Right common carotid artery plus branches (tissue), 1 donor: ENCODE measurements around a stretch of chr1.

DNA sequence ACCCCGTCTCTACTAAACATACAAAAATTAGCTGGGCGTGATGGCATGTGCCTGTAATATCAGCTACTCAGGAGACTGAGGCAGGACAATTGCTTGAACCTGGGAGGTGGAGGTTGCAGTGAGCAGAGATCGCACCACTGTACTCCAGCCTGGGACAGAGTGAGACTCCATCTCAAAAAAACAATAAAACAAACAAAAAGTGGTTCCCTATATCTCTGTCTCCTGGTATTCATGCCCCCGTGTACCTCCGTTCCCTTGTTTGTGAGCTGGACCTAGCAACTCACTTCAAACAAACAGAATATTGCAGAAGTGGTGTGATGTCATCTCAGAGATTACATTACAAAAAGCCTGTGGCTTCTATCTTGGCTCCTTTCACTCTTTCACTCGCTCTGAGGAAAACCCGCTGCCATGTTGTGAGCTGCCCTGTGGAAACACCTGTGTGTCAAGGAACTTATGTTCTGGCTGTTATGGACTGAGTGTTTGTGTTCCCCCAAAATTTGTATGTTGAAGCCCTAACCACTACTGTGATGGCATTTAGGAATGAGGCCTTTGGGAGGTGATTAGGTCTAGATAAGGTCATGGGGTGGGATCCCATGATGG is 7.2 kb upstream of the HYI start:
- PRO-cap: no peak

DNA sequence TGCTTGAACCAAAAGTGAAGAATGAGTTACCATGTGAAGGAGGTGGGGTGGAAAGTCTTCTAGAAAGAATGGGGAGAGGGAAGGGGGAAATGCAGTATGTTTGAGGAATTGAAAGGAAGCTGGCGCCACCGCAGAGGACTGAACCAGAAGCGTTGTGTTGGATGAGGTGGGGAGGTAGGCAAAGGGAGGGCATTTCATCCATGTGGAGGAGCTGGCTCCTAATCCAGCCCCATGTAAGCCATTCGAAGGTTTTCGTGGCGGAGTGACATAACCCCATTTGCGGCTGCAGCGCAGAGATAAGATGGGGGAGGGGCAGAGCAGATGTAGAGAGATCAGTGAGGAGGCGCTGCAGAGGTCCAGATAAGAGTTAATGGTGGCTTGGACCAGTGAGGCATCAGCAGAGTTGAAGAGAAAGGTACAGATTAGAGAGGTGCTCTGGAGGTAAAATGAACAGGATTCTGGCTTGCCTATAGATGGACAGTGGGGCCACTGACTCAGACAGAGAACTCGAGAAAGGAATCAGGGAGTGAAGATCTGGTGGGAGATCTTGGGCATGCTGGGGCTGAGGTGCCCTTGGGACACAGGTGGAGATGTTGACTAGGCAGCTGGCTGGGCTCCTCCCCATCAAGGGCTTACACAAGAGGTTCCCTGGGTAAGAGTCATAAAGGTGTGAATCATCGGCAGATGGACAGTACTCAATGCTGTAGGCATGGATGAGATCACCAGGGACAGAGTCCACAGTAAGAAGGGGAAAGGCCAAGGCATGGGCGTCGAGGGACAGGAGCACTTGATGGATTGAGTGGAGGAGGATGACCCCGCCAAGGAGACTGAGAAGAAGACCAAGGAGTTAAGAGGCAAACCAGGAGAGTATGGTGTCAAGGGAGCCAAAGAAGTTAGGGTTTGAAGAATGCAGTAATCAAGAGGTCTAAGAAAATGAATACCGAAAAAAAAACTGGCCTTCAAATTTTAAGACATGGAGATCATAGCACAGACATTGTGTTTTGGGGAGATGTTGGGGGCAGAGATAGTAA is 7.7 kb upstream of the PTPRF start:
- PRO-cap: no peak

DNA sequence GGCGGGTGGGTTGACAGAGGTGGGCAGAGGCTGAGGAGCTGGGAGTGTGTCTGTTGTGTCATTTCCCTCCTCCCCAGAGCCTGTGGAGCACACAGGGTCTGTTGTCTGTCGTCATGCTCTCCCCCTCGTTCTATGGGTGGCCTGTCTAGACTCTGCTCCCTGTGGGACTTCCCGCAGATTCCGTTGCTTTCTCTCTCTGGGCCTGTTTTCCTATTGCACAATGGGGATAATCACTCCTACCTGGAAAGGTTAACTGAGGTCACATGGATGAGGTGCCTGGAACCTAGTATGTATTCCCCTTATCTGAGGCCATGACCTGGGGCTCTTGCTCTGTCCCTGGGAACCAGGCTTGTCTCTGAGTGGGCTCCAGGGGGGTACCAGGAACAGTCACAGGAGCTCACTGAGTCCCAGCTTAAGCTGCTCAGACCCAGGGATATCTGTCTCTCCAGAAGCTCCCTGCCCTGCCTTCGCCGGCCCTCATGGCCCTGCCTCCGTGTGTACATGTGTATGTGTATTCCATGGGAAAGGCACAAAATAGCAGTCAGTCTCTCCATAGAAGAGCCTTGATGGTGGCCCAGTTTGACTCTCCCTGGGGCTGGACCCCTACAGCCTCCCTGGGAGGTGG is 17.8 kb downstream of the PTPRF start:
- PRO-cap: no peak

DNA sequence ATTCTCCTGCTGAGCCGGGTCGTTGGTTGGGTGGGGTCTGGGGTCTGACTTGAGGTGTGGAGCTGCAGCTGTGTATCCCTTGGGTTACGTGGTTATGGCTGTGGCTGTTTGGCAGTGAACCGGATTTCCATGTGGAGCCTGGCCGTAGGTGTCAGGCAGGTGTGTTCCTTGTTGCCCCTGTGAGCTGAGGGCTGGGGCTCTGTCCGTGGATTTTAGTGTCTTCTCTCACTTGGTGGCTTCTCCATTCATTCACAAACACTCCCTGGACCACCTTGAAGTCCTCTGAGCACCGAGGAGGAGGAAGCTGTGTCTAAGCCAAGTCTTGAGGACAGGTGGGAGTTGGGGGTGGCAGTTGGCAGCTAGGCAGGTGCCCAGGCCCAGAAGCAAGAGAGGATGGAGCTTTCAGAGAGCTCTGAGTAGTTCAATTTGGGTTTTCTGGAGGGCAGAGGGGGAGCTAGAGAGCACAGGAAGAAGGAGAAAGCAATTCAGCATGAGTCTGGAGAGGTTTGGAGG is 23.5 kb downstream of the PTPRF start:
- PRO-cap: no peak

- PRO-cap: no peak
These were observed 27.1 kb downstream of the PTPRF start for GRCh38 chr1:43557764-43558241.

DNA sequence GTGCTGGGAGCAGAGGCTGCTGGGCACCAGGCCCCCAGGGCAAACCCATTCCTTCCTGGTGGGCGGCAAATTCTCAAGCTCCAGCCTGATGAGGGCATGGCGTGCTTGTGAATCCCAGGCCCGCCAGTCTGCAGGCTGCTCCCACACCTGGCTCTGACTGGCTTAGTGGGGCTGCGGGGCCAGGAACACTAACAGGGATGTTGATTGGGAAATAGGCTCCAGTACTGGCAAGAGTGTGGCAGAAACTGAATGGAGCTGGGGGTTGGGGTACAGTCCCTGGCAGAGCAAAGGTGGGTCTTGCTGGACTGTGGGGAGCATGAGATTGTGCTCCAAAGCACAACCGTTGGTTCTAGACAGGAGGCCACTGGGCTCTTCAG is 47.6 kb downstream of the PTPRF start:
- PRO-cap: no peak

- PRO-cap: no peak
These were observed 52.2 kb upstream of the KDM4A start for GRCh38 chr1:43597609-43598255.

- PRO-cap: no peak
These were observed 53.6 kb downstream of the ST3GAL3 start for GRCh38 chr1:43760869-43761482.

GRCh38 chr1:43868698-43869215 is 64.8 kb upstream of the ARTN start:
- PRO-cap: no peak

GRCh38 chr1:43880924-43881199 is 52.7 kb upstream of the ARTN start:
- PRO-cap: no peak

GRCh38 chr1:43885100-43885931 is 48.3 kb upstream of the ARTN start:
- PRO-cap: no peak

DNA sequence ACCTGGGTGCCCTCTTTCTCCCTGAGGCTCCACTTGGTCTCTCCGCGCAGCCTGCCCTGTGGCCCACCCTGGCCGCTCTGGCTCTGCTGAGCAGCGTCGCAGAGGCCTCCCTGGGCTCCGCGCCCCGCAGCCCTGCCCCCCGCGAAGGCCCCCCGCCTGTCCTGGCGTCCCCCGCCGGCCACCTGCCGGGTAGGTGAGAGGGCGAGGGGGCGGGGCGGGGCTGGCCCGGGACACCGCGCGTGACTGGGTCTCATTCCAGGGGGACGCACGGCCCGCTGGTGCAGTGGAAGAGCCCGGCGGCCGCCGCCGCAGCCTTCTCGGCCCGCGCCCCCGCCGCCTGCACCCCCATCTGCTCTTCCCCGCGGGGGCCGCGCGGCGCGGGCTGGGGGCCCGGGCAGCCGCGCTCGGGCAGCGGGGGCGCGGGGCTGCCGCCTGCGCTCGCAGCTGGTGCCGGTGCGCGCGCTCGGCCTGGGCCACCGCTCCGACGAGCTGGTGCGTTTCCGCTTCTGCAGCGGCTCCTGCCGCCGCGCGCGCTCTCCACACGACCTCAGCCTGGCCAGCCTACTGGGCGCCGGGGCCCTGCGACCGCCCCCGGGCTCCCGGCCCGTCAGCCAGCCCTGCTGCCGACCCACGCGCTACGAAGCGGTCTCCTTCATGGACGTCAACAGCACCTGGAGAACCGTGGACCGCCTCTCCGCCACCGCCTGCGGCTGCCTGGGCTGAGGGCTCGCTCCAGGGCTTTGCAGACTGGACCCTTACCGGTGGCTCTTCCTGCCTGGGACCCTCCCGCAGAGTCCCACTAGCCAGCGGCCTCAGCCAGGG is 2.7 kb downstream of the ARTN start:
- PRO-cap: no peak

GRCh38 chr1:44029516-44030373 is 1.5 kb downstream of the SLC6A9 start:
- PRO-cap: bidirectional peak, plus-strand start at chr1:44030448, minus-strand start at chr1:44030210

DNA sequence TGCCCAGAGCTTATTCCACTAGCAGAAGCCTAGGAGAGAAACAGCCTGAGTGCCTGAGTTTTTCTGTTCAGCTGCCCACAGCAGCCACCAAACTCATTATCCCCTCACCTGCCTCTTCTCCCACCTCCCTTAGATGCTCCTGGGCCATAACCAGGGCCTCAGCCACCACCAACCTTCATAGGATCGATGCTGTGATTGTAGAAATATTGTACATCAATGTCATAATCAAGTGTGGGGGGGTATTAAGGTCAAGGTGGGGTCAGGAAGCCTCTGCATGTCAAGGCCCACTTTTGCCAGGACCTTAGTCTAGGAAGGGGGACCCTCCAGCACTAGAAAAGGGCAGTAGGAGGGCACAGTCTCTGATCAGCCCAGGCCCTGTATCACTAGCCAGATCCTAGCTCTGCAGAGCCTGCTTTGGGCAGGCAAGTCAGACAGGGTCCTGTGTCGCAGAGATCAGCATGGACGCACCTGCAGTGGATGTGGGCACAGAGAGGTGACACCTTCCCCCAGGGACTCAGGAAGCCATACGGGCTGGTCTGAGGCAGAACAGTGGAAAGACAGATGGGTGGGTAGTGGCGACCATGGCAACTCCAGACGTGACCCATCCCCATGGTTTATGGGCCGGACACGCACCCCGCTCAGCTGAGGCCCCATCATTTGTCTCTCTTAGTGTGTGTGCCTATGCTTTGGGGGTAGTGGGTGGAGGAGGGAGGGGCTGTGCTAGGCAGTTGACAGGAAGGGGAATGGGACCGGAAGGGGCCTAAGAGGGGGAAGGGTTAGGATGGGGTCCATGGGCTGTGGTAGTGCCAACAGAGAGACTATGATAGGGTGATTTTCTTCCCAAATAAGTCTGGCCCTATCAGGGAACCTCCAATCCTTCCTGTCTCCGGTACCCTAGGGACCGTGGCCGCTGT is 9.6 kb downstream of the DMAP1 start:
- PRO-cap: no peak

- PRO-cap: unidirectional peak, plus-strand start at chr1:44238351; unidirectional peak, plus-strand start at chr1:44238410
These were observed 24.8 kb downstream of the DMAP1 start for GRCh38 chr1:44237993-44238556.

DNA sequence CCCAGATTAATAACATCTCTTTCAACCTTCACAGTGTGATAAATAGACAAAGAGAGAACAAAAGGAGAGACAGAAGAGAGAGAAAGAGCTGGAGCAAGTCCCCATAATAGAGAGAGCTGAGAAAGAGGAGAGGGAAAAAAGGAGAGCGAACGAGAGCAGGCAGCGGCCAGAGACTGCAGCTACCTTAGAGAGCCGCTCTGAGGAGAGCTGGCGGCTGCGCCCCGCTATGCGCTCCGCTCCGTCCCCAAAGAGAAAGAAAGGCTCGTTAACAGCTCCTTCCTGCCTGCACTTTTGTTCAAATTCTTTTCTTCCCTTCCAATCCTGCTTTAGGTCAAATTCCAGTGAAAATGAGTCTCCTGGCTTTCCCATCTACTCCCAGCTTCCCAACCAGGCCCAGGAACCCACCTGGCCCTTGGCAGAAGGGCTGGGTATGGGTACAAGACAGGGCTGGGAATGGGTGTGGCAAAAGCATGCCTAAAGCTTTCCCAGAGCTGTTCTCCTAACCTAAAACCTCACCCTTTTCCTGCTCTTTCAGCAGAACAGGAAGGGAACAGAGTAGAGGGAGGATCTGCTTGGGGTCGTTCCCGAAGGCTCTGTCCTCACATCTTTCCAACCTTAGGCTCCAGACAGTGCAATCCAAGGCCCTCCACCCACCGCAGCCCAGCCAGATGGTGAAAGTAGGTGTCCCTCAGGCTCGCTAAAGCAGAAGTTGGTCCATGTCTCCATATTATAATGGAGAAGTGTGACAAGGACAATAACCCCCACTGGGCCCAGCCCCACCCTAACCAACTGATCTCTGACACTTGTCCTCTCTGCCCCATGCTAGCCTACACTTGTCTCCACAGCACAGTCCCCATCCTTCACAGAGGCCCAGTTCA is 48.4 kb downstream of the DMAP1 start:
- PRO-cap: no peak

DNA sequence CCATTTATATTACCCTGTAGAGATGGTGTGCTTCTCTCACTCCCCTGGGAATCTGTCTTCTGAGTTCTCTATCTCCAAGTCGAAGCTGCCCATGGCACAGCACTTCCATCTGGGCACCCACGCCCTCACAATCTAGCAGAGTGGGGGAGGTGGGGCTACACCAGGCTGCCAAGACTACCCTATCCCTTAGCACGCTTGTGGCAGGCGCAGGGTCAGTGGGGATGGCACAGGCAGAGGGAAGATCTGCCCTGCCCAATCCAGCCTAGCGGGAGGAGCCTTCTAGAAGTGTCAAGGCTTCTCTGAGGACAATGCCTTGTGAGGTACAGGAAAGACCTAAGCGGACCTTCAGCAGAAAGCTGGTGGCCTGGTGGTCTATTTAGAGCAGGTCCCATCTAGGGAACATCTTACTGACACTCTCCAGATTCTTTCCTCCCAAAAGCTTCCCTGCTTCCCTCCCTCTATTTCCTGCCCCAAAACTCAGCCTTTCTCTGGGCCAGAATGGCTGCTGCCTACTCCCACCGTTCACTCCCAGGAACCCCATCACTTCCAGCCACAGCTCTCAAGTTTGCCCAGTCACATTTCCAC is 49.2 kb downstream of the DMAP1 start:
- PRO-cap: no peak

DNA sequence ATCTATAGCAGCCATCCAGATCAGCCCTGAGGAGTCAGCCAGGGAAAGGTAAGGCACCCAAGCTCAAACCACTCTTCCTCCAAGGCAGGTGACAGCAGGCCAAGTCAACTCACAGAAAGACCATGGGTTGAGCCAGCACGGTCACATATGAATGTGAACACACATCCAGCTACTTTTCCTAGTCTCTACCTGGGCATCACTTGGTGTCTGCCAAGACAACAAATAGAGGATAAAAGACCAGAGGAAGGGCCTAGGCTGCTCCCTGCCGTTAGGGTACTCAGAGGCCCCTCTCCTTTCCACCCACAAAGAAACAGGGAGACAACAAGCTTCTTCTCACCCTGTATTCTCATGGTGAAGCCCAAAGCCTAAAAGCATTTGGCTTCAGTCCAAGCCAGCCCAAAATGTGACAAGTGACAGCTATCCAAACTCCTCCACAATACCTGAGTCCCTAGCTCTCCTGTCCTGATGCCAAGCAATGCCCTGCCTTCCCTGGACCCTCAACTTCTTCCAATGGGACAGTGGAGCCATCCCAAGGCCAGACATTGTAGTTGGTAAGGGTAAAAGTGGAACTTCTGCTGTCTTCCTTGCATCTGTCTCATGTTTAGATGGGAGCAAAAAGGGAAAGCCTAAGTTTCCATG is 55.4 kb downstream of the DMAP1 start:
- PRO-cap: no peak

DNA sequence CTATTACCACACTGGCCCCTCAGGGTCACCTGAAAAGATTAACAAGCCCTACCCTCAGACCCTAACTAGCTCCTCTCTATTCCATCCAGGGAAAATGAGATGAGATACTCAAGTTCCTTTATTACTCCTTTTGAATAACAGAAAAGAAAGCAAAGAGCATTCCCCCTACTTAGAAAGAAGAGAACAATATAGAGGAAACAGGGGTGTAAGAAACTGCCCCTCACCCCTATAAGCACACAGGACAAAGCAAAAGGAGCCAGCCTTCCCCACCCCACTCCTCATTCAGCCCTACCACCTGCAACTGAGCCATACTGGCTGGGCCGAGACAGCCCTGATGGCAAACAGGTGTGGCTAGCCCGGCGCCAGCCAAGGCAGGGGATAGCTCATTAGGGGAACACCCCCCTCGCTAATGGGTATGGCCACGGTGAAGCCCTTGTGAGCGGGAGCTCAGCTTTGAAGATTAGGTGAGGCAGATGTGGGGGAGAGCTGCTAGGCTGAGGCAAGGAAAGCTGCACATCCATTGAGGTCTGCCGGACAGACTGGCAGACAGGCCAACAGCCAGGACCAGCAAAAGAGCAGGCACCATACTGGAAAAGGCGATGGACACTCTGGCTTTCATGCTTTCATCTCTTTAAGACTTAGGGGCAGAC is 65.6 kb downstream of the ERI3 start:
- PRO-cap: no peak

DNA sequence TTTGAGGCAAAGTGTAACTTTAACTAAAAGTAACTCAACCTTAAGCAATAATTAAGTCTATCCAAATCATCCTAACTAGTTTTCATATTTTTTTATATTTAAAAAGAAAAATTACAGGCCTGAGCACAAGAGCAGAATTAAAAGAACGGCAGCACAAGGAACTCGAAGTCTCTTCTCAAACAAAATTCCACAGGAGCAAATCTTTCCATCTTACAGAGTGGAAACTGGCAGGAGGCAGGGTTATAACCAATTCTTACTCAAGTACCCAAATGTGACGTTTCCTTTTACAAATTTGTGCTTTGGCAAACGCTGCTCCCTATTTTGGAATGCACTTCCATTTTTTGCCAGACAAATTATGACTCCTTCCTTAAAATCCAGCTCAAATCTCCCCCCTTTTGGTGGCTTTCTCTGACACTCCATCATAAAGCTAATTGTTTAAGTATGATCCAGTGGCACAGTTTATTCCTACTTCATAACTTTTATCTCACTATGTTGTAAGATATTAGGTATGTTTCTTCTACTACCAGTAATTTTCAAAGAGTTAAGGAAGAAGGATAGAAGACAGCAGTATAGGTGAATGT is 7.8 kb downstream of the ERI3 start:
- PRO-cap: no peak